OVCAR3 (cell line): ENCODE measurements around a stretch of chr11.

- RRBS = no CpG with 5 or more reads among the region's 6 CpGs
Measured at GRCh38 chr11:115548709-115549333, 44.6 kb upstream of the CADM1 start.

- RRBS = no CpG with 5 or more reads among the region's 5 CpGs
Measured at GRCh38 chr11:115560597-115560982, 56.4 kb upstream of the CADM1 start.

GRCh38 chr11:116192631-116193181 lies 580.1 kb downstream of the BUD13 start:
- RRBS = no CpG with 5 or more reads among the region's 9 CpGs

GRCh38 chr11:116562808-116563406 lies 209.9 kb downstream of the BUD13 start:
- RRBS = no CpG with 5 or more reads among the region's 8 CpGs

- RRBS = no CpG with 5 or more reads among the region's 11 CpGs
Measured at GRCh38 chr11:116834728-116835102, 2.7 kb downstream of the APOA1 start.

DNA sequence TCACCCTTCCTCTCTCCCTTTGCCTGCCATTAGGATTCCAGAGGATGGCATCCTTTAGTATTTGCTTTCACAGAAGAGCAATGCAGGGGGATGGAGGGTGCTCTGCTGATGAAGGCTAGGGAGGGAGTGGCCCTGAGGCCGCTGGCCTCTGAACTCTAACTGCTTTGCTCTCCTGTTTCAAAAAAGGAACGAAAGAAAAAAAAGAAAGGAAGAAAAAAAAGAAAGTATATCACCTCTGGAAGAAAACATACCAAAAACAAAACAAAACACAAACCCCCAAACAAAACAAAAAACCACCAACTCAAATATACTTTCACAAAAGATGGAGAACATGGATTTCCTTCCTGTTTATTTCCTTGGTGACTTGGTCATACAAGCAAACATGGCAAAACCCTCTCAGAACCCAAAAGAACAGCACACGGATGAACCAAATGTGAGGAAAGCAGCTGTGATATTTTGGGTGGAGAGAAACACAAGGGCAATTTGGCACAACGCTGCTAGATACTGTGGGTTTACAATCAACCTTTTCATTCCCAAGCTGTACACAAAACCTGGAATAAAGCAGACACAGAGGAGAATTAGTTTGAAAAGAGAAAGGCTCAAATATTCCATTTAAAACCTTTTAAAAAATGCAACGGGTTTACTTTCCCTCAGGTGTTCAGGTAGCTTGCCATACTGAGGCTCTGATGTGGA lies 7.8 kb upstream of the APOA1 start:
- RRBS = no CpG with 5 or more reads among the region's 5 CpGs

- RRBS = no CpG with 5 or more reads among the region's 5 CpGs
Measured at GRCh38 chr11:116864438-116865010, 27.1 kb upstream of the APOA1 start.

- RRBS = no CpG with 5 or more reads among the region's 6 CpGs
Measured at GRCh38 chr11:116979750-116980537, 118.3 kb downstream of the SIK3 start.

- RRBS = no CpG with 5 or more reads among the region's 7 CpGs
Measured at GRCh38 chr11:117045890-117046766, 52.1 kb downstream of the SIK3 start.

GRCh38 chr11:117082690-117083523 lies 15.3 kb downstream of the SIK3 start:
- RRBS = no CpG with 5 or more reads among the region's 7 CpGs

DNA sequence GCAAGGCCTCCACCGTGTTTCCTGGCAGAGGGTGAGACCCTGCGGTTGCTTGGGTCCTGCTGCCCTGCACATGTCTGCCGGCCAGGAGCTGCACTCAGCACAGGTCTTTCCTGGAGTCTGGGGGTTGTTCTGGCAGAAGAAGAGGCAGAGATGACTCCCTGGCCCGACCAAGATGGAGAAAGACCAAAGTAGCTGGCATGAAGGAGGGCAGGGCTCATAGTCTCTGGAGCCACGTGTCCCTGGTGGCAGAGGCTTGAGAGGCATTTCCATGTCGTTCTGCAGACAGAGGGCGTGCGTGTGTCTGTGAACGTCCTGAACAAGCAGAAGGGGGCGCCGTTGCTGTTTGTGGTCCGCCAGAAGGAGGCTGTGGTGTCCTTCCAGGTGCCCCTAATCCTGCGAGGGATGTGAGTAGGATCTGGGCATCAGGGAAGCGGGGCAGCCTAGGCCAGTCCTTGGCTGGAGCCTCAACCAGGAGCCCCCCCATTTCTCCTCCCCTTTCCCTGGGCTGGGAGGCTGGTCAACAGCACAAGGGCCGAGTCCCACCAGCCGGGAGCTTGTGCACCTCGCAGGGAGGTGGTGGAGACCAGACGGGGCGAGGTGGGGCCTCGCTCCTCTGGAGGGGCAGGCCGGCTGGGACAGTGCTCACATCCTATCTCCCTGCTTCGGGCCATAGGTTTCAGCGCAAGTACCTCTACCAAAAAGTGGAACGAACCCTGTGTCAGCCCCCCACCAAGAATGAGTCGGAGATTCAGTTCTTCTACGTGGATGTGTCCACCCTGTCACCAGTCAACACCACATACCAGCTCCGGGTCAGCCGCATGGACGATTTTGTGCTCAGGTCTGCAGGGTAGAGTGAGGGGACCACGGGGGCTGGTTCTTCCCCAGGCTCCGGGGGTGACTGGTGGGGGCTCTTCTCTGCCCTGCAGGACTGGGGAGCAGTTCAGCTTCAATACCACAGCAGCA lies 2.9 kb downstream of the SIDT2 start:
- RRBS = 97% methylated on average over 5 of the region's 31 CpGs

GRCh38 chr11:117191453-117192061 lies 7.6 kb upstream of the TAGLN start:
- RRBS = no CpG with 5 or more reads among the region's 16 CpGs

GRCh38 chr11:117201655-117202228 lies 2.6 kb downstream of the TAGLN start:
- RRBS = no CpG with 5 or more reads among the region's 12 CpGs

- RRBS = no CpG with 5 or more reads among the region's 8 CpGs
Measured at GRCh38 chr11:117206064-117206559, 6.9 kb downstream of the TAGLN start.

DNA sequence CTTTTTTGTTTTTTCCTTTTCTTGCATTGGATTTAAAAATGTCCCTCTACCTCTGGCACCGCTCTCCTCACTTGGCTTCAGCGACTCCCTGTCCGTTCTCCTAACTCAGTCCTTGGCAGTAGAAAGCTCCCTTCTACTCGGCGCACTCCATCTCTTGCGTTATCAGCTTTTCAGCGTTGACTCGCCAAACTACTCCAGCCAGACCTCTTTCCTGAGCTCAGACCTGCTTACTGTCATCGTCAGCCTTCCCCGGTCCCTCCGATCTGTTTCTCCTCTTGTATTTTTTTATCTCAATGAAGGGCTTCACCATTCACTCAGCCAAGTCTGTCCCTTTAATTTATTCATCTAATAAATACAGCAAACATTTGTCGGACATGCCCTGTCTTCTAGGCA lies 751 bp downstream of the CEP164 start:
- RRBS = no CpG with 5 or more reads among the region's 12 CpGs

DNA sequence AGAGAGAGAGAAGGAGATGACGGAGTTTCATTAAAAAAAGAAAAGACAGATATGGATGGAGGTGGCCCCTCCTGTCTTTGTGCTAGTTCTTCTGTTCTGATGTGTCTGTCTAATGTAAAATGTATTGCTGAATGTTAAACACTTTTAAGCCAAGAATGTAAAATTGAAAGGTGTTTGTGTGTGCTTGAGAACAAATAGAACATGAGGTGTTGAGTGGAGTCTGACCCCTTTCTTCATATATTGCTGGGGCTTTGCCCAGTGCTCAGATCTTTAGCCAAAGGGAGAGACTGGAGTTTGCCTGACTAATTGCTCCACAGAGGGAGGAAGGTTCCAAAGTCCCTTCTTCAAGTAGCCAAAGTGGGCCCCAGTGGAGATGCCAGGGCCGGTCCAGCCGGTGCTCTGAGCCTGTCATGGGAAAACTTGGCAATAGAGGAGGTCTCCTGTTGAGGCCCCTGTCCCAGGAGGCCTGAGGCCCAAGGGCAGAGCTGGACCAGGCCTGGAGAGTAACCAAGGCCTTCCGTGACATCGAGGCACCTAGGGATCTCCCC lies 112.4 kb downstream of the DSCAML1 start:
- RRBS = no CpG with 5 or more reads among the region's 5 CpGs

- RRBS = no CpG with 5 or more reads among the region's 10 CpGs
Measured at GRCh38 chr11:117691503-117691922, 105.5 kb downstream of the DSCAML1 start.

DNA sequence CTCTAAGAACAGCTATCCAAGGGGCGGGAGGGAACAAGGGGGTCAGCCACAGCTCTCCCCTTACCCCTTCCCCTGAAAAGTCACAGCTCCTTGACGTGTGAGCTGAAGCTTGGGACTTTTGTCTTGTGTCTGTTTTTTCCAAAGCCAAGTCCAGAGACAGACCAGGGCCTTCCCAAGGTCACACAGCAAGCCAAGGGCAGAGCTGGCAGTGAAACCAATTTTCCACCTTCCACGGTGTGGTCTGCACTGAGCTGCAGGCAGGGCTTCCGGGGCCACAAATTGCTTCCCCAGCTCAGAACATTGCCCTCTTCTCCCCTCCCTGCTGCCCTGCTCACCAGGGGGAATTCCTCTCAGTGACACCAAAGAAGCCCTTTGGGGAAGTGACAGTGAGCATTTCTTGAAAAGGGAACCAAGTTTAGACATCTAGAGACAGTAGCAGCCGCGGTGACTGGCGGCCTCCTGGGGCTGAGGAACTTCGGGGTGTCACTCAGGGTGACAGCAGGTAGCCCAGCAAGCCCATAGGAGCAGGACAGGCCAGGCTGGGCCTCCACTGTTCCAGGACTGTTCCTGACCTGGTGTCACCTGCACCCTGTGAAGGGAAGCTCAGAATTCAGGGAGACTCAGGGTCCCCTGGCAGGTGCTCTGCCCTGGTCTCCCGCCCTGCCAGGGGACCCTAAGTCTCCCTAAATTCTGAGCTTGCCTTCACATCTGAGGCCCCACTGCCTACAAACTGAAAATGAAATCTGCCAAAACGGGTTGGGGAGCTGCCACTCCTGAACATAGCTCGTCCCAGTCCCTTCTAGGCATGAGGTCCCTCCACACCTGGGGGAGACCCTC lies 9.1 kb downstream of the FXYD2 start:
- RRBS = no CpG with 5 or more reads among the region's 11 CpGs

- RRBS = no CpG with 5 or more reads among the region's 15 CpGs
Measured at GRCh38 chr11:117861167-117862097, 15.0 kb downstream of the FXYD6 start.

DNA sequence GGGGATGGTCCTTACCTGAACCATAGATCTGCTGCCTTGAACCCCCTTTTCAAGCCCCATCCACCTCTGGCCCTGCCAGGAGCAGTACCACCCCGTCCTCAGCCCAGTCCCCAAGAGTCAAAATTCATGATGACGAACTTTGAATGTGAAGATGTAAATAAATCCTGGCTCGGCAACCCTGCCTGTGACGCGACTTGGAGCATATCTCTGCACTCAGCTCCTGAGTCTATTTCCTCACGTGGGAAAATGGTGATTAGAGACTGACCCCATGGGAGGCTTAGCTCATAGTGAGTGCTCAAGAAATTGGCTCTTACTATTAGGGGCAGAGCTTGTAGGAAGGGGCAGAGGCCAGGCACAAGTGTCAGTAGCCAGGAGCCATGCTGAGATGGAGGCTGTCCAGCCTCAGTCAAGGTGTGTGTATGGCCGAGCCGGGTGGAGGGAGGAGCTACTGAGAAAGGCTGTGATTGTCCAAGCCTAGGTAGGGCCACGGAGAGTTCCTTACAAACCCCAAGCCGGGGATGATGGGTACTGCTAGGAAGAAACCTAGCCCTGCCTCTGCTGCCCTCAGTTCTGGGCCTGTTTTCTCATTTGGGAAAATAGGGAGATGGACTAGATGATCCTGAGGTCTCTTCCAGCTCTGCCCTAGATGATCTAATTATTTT lies 957 bp upstream of the FXYD6 start:
- RRBS = 56% methylated on average over 3 of the region's 10 CpGs